Paraaortic lymph node (tissue), 1 donor: ENCODE results near the genes CAMKMT and SIX2.

DNA sequence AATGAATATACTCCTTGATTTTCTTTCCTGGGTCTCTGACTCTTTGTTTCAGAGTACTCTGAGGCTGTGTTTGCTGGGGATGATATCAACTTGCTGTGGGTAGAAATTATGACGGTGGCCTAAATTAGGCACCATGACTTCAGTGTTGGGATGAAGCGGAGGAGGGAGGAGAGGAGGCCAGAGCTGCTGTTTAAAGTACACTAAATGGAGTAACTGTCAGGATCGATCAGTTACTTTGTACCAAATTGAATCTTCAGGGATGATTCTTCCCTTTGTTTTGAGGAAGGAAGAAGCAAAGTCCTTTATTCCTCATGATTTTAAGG lies 65.4 kb upstream of the PPM1B start:
- PRO-cap = no peak

- PRO-cap = no peak
Measured at GRCh38 chr2:44215565-44215965, 46.9 kb downstream of the PPM1B start.

DNA sequence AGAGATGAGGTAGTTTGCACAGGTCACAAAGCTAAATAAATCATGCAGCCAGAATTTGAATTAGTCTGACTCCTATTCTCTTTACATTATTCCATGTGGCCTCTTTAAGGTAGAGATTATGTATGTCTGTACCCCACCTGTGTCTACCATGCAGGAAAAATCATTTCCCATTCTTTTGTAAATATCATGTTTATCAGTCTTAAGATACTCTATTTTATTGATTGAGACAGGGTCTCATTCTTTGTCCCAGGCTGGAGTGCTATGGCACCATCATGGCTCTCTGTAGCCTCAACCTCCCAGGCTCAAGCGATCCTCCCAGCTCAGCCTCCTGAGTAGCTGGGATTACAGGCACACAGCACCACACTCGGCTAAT lies 52.7 kb upstream of the SLC3A1 start:
- PRO-cap = no peak

GRCh38 chr2:44237232-44237556 lies 38.1 kb upstream of the SLC3A1 start:
- PRO-cap = no peak

GRCh38 chr2:44246698-44247501 lies 28.4 kb upstream of the SLC3A1 start:
- PRO-cap = no peak

GRCh38 chr2:44359495-44360455 lies 1.5 kb downstream of the PREPL start:
- PRO-cap = no peak

DNA sequence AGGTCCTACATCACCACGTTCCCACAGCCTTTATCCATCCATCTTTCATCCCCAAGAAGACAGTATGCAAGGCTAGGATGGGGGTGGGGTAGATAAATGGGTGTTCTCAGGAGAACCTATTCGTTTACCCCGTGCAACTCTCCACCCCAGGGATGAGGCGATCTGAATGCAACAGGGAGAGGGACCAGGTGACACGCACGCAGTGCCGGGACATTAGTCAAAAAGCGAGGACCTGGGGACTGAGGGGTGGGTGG lies 297 bp downstream of the PREPL start:
- PRO-cap = no peak

DNA sequence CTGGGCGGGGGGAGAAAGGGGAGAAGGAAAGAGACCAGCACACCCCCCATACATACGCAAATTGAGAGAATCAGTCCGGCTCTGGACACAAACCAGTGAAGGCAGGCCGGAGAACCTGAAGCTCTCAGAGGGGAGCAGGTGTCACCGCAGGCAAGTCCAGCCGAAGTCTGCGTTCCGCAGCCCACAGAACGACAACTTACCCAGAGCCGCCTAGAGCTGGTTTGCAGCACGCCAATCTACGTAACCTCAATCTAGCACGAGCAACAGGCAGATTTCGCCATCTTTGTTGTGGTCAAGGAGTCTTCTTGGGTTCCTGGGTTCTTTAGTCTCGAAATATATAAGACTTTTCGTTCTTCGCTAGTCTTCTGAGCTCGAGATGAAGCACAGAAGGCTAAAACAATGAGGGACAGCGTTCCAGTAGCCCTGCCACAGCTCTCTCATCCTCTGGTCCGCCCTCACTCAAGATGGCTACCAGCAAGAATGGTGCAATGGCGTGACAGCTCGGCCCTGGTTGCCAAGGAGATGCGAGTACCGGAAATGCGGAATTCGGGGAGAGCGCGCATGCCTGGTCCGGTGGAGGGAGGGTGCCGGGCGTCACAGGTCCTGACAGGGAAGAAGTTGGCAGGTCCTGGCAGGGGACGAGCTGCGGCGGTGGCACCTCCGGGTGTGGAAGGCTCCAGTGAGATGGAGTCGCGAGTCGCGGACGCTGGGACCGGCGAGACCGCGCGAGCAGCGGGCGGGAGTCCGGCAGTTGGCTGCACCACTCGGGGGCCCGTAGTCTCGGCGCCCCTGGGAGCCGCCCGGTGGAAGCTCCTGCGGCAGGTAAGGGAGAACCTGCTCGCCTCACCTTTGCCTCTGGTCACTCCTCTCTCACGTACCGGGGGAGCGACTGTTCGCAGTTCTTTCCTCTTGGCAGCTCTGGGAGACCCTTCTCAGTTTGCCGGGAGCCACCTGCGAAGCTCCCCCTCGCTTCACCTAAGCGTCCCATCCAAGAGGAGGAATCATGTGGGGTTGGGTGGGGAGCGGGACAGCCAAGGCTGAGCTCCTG lies at the start of gene CAMKMT:
CAMKMT (plus strand) TSS at position 624 of the 1,048 bp plus-strand sequence.
- PRO-cap = unidirectional peak, minus-strand start at position 169 of the sequence; bidirectional peak, plus-strand start at position 624 of the sequence, minus-strand start at position 439 of the sequence; unidirectional peak, plus-strand start at position 935 of the sequence; bidirectional peak, plus-strand start at position 1,004 of the sequence, minus-strand start at position 977 of the sequence

DNA sequence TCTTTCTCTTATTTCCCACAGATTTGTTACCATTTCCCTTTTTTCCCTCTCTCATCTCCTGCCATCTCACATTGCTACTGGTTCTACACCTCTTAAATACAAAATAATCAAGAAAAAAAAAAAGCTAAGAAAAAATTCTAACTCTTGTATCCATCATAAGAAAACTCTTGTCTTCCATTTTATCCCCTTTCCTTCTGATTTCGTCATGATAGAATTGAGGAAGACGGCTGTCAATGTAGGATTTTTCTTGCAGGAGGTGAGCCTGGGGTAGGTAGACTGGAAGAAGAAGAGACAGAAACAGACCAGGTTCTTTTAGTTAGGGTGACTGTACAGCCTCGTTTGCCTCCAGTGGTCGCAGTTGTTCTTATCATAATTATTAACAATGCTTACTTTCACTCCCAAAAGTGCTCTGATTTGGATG lies 37.8 kb downstream of the CAMKMT start:
- PRO-cap = no peak

DNA sequence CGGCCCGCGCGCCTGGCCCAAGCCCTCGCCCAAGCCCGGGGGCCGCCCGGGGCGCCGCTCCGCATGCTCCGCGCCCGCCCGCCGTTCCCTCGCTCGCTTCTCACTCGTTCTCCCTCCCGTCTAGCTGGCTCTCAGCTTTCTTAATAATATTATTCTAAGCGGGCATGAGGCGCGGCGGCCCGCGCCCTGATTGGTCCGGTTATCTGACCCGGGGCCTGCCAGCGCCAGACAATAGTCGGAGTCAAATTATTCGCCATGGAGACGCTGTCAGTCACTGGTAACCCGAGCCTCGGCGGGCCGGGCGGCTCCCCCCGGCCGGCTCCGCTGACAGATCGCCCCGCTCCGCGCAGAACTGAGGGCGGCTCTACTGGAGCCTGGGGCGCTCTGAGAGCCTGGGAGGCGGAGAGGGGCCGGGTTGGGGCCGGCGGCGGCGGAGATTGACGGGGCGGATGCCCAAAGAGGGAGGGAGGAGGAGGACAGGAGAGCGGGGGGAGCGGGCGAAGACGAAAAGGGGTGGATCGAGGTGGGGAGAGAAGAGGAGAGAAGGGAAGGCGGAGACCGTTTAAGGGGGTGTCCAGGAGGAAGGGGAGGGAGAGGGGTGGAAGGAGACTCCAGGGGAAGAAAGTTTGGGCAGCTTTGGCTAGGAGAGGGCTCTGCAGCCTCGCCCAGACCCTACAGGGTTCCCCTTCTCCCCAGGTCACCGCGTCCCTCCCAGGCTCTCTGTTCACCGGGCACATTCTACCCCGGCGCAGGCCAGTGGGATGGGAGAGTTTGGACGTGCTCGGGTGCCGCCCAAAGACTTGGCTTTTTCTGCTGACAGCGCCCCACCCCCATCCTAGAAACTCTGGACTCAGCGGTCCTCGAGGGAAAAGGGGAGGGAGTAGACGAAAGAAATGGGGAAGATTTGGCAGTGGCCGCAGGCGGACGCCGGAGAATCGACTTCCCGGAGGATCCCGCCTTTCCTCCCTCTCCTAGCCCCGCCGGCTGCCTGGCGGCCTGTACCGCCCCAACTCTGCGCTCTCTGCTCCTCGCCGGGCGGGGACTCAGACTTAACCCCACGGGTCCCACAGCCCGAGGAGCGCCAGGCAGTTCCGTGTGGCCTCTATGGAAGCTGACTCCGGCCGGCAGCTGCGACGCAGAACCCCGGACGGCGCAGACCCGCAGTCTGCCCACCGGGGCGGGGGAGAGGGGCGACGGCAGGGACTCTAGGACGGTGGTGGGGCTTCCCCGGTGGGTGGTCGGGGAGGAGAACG lies at the start of gene SIX2:
SIX2 (minus strand) TSS at position 142 of the 1,253 bp plus-strand sequence.
- PRO-cap = bidirectional peak, plus-strand start at position 529 of the sequence, minus-strand start at position 122 of the sequence; unidirectional peak, plus-strand start at position 589 of the sequence; unidirectional peak, plus-strand start at position 933 of the sequence; unidirectional peak, minus-strand start at position 971 of the sequence; unidirectional peak, minus-strand start at position 1,000 of the sequence

DNA sequence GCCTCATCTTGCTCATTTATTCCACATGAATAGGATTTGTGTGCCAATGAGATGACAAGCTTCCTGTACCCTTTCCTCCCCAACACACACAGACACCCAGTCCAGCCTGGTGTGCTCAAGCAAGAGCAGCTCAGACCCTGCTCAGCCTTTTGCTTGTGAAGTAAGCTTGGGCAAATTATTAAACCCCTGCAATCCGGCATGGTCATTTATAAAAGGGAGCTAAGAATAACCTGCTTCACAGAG lies 280.4 kb downstream of the SRBD1 start:
- PRO-cap = no peak

GRCh38 chr2:45433189-45434000 lies 177.7 kb downstream of the SRBD1 start:
- PRO-cap = no peak

DNA sequence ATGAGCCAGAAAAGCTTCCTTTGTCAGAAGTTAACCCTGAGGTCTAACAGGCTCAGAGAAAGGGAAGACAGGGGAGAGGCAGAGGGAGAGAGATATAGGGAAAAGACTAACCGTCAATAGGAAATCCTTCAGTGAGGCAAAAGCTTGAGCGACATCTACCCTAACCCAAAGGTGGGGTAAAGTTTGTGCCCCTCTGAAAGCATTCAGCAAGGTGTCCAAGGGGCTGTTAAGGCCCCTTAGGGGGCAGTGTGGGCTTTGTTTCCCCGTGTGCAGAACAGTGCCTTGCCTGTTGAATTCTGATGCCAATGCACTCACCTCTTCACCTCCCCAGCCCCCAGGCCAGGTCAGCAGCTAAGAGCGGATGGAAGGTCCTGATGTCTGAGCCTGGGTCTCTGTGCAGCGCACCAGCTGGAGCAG lies 12.0 kb upstream of the PRKCE start:
- PRO-cap = no peak

DNA sequence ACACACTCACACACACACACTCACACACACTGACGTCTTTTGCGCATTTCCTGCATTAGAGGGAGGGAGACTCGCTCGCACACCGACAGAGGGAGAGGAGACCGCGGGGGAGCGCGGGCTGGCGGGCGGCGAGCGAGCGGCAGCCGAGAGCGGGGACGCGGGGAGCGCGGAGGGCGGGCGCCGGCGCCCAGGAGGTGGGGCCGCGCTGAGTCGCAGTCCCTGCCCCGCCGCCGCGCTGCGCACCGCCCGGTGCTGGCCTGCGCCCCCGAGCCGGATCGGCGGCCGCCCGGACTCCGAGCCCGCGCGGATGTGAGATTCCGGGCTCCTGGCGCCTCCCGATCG lies 437 bp upstream of the PRKCE start:
- PRO-cap = bidirectional peak, plus-strand start at position 94 of the sequence, minus-strand start outside the sequence

DNA sequence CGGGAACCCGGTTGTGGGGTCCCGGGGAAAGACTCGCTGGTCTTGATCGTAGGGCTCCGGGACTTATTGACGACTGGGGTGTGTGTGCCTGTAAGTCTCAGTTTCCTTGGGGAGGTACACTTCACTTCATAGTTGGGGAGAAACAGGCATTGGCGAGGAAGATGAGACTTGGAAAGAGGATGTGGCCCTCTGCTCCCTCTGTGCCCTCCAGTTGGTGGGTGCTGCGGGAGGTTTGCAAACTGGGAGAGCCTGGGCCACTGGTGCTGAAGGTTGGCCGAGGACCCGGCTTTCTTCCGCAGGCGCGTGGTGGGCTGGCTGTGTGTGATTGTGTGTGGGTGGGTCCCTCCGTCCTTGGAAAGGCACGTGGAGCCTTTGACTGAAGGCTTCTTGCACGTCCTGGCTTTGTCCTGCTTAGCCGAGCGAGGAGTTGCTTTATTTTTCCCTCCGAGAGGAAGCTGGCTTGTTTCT lies 1.0 kb downstream of the PRKCE start:
- PRO-cap = unidirectional peak, minus-strand start at position 292 of the sequence

DNA sequence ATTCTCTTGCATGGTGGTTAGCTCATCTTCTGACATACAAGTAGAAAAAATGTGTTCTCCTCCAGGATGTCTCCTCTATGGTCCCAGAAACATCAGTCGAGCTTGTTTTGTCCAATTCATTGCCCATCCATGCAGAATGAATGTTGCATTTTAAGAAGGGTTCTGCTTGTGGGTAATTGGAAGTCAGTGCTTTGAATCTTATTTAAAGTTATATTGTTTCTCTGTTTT lies 1.4 kb downstream of the PRKCE start:
- PRO-cap = no peak

DNA sequence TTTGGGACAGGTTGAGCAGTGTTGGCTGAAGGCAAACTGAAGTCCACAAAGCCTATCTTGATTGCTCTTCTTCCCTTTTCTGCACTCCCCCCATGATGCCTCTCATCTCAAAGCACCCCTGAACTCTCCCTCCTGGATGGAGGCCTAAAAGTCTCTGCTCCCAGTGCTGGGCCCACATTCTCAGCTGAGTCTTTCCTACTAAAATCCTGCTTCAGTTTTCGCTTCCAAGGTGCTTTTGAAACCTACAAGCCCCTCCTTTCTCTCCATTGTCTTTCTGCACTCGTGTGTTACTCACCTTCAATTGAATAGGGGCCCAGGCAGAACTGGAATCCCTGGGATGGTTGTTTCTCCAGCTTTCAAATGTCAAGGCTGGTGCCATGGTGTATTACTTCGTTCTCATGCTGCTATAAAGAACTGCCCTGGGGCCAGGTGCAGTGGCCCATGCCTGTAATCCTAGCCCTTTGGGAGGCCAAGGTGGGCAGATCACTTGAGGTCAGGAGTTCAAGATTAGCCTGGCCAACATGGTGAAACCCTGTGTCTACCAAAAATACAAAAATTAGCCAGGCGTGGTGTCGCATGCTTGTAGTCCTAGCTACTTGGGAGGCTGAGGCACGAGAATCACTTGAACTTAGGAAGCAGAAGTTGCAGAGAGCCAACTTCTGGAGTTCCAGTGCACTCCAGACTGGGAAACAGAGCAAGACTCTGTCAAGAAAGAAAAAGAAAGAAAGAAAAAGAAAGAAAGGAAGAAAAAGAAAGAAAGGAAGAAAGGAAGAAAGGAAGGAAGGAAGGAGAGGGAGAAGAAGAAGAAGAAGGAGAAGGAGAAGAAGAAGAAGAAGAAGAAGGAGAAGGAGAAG lies 64.6 kb downstream of the PRKCE start:
- PRO-cap = no peak

DNA sequence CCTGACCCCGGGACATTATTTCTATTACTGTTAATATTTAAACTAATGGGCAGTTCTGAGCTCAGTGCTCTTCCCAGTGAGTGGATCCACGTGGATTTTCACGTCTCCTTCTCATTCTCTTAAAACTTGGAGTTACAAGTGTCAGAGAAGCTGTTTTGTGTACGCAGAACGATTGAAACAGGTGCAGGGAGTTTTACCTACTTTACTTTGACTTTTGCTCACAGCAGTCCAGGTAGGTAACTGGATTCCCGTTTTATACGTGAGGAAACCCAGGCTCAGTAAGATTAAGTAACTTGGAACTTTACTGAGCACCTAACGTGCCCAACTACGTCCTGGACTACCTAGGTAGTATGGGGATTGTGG lies 127.3 kb downstream of the PRKCE start:
- PRO-cap = no peak

DNA sequence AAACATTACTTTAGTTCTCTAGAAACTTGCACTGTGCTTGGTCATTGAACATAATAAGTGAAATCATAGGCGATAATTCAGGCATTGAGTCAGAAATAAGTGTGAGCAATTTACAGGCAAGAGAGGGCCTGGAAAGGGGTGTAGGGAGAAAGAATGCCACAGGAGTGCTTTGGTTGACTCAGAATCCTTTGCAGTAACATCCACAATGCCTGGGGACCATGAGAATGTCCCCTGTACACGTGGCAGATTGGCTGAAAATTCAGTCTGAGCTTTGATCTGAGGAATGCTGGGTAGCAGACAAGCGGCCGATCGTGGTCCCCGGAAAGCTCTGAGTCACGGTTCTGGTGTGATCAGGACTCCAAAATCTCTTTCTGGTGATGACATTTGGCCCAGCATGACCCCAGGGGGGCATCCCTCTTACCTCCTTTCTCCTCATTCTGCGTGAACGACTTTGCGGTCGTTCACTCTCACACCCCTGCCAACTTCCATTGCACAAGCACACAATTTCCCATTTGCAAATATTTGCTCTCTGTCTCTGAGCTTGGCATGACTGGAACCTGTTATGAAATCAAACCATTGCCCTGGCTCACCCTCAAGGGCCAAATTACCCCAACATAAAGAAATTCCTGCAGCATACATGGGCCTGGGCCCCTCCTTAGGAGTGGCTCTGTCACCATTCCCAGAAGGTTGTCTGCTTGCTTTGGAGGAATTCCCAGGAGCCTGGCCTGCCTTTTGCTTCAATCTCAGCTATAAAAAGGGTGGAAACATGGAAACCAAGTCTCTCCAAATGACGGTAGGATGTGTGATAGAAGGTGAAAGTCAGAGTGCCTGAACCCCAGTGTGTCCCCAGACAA lies 305.0 kb upstream of the EPAS1 start:
- PRO-cap = no peak

- PRO-cap = no peak
Measured at GRCh38 chr2:46049840-46050571, 247.2 kb upstream of the EPAS1 start.